Colonic mucosa (tissue), 1 donor: ENCODE measurements around a stretch of chr2.

DNA sequence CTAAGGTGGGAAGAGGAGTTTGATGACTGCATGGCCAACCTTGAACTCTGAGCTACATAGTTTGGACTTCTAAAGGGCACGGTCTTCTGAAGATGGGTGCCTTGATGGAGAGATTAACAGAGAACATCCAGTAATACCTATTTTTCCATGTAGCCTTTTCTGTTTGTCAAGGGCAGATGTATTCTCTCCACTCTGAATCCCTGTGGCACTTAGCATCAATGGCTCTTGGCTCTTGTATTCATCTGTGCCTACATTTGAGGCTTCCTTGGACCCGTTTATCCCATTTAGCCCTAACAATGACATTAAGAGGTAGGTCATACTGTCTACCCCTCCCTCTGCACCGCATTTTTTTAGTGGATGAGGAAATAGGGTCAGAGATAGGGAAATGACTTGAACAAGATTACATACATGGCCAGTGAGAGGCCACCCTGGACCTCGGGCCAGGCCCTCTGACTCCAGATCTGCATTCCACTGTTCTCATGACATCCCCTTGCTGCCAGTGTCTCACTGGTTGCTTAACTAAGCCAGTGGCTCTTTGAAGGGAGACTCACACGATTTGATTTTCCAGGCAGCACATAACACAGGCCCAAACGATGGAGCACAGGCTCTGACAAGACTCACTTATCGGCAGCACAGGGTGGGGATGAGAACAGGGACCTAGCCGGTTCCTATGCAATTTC lies 19.2 kb upstream of the ATP6V1E2 start:
- PRO-cap, result no peak

GRCh38 chr2:46565396-46566541 lies 23.4 kb upstream of the ATP6V1E2 start:
- PRO-cap, result no peak

DNA sequence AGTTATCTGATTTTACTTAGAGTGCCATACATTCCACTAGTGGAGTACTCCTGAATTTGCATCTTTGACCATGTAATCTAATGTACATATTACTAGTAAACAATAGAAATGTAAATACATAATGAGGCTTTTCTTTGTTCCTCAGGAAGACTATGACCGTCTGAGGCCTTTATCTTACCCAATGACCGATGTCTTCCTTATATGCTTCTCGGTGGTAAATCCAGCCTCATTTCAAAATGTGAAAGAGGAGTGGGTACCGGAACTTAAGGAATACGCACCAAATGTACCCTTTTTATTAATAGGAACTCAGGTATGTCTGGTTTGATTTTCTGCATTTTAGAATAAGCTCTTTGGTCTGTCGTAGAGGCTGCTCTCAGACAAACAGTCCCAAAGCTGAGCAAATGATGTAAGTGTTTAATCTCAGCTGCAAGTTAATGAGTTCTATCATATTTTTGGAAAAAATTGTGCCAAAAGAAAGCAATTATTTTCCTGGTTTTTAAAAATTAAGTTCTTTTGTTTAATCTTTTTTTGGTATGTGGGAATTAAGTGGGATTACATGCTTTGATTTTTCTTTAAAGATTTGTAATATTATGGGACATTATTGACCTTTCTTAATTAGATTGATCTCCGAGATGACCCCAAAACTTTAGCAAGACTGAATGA lies 33.7 kb upstream of the ATP6V1E2 start:
- PRO-cap, result no peak

DNA sequence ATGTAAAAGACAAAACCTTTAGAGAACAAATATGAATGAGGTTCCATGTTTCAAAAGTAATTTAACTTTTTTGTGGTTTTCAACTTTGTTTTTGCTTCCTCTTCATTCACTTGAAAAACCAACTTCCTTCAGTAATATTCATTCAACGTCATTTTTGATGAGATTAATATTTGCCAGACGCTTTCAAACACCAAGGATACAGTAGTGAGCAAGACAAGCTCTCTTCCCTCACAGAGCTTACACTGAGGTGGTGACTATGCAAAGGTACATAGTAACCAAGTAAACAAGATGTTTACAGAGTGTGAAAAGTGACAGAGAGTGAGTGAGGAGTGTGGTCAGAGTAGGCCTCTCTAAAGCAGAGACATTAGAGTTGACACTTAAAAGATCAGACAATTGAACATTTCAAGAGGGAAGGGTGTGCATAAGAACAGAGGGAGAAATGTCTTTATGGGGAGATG lies 17.9 kb downstream of the CRIPT start:
- PRO-cap, result no peak

- PRO-cap, result no peak
Measured at GRCh38 chr2:46740046-46740780, 41.1 kb downstream of the SOCS5 start.

- PRO-cap, result no peak
Measured at GRCh38 chr2:46818336-46818734, 97.3 kb downstream of the MCFD2 start.

DNA sequence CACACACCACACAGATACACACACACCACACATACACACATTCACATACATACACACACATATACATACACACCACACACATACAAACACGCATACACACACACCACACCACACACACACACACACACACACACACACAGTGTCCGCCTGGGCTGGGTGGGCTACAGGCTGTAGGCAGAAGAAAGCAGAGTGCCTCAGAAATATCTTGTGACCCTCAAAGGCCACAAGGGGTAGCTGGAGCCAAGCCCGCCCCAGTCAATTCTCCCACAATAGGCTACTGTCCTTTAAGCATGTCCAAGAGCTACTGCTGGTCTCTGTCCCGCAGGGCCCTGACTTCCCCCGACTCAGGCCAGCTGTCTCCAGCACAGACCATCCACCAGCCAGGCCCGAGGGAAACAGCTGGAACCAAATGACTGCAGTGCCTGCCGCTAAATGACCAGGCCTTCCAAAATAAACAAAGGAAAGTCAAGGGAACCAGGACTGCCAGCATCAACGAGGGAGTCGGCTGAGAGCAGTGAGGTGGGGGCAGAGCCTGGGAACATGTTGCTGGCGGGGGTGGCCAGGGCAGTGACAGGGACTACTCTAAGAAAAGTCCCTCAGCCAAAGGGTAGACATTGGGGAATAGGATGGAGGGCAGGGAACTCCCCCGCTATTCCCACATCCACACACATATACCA lies 36.7 kb downstream of the MCFD2 start:
- PRO-cap, result no peak

DNA sequence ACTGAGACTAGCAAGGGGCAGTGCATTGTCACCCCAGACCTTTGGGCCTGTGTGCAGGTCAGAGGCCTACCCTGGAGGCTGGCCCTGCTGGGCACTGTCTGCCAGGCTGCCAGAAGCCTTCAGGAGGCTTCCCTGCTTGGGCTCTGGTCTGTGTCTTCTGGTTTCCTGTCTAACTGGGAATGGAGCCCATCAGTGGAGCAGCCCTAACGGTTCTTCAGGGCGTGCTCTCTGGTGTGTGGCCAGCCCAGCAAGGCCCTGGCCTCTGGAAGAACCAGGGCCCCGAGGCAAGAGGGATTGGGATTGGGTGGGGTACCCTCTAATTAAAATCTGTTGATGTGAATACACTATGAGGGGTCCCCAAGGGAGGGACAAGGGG lies 98.0 kb downstream of the STPG4 start:
- PRO-cap, result no peak

DNA sequence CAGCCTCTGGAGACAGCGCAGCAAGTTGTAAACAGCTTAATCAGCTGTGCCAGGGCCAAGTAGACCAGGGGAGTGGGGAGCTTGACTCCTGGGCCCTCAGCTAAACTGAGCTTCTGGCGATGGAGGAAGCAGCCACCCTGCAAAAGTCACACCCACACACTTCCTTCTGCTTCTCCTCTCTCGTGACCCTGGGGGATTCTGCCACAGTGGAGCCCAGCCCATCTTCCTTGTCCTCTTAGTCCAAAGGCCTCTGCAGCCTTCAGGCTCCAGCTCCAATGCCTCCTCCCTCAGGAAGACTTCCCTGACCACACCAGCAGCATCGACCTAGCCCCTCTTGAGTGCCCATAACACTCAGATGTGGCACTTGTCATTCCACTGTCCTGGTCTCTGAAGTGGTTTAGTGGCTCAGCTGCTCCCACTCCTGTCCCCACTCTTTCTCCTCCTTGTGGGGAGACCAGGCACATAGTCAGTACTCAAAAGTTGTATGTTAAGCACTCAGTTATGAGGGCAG lies 97.5 kb downstream of the STPG4 start:
- PRO-cap, result bidirectional peak, plus-strand start at position 103 of the sequence, minus-strand start at position 102 of the sequence

- PRO-cap, result unidirectional peak, plus-strand start at chr2:47077117
Measured at GRCh38 chr2:47076568-47077317, 78.4 kb downstream of the STPG4 start.

GRCh38 chr2:47077596-47078064 lies 77.5 kb downstream of the STPG4 start:
- PRO-cap, result no peak

GRCh38 chr2:47300647-47301049 lies 68.5 kb upstream of the EPCAM start:
- PRO-cap, result no peak

- PRO-cap, result bidirectional peak, plus-strand start at chr2:47310155, minus-strand start at chr2:47309878
Measured at GRCh38 chr2:47309524-47310008, 59.5 kb upstream of the EPCAM start.

GRCh38 chr2:47313082-47313536 lies 56.0 kb upstream of the EPCAM start:
- PRO-cap, result bidirectional peak, plus-strand start at chr2:47313306, minus-strand start at chr2:47313230

GRCh38 chr2:47345882-47346197 lies 23.3 kb upstream of the EPCAM start:
- PRO-cap, result no peak

DNA sequence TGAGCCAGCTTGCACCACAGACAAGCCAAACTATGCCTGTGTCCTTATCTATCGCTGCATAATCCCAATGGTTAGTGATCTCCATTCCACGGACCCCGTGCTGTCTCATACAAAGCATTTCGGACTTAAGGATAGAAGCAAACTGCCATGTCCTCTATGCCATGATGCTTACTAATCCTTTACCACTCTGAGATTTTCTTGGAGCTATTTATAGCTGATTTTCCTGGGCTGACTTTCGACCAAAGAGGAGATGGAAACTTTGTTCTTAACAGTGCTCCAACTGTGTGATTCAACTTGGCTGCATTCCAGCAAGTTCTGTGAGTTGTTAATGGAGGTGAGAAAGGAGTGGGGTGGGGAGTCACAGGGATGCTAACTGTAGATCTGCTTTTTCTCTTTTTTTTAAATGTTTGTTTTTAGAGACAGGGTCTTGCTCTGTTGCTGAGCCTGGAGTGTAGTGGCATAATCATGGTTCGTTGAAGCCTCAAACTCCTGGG lies 11.6 kb upstream of the EPCAM start:
- PRO-cap, result bidirectional peak, plus-strand start at position 337 of the sequence, minus-strand start at position 173 of the sequence

DNA sequence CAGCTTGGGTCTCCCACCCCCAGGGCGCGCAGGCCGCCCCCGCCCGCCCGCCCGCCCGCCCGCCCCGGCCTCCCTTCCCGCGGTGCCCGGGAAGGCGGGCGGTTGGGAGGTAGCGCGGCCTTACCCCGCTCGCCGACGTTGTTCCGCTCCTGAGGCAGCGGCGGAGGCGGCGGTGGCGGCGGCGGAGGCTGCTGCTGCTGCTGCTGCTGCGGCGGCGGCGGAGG lies 1.0 kb downstream of the FBXO11 start:
- PRO-cap, result bidirectional peak, plus-strand start at position 82 of the sequence, minus-strand start at position 140 of the sequence

GRCh38 chr2:48346032-48346634 lies 31.7 kb downstream of the FOXN2 start:
- PRO-cap, result no peak

- PRO-cap, result no peak
Measured at GRCh38 chr2:48420439-48421244, 19.9 kb upstream of the PPP1R21 start.

- PRO-cap, result no peak
Measured at GRCh38 chr2:48433495-48434080, 7.0 kb upstream of the PPP1R21 start.